Measurements from ENCODE around the genes SERTM1, ALG5 and FREM2.

DNA sequence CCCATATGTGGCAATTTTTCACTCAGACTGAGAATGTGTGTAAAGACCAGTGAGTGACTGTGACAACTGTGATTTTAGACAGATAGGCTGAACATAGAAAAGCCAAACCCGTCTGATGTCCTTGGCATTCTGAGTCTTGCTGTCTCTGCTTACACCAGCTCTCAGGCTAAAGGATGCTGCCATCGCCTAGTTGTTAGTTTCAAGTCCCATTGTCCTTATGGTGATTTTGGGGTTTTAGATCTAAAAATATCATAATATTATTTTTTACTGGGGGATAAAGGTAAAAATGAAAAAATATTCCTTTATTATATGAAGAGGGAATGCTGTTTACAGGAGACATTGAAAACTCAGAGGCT lies 492.7 kb downstream of the RFC3 start:
- PRO-cap, 3 experiments: peak in 3 of 3 experiments; most common minus-strand start position 163 of the sequence (in 3)
- RAMPAGE, long total RNA, 2 experiments: no peak in any of the 2 experiments
- RRBS: no CpG with 5 or more reads among the region's 2 CpGs

DNA sequence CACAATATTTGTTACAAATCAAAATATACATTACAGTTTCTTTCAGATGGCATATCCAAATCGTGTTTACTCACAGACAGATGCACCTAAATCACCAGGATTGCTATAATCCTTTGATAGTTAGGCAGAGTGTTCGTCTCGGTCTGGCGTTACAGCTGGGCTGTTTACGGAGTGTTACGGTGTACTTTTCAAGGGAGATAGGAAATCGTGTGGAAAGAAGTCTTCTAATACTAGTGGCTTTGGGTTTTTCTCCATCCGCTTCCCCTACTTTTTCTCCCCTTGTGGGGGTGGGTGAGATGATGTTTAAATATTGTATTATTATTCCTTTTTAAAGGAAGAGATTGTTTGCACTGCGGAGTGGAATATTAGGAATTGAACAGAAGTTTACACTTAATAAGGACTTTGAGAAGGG lies 1.9 kb downstream of the MAB21L1 start:
- PRO-cap, 3 experiments: no peak in any of the 3 experiments
- RAMPAGE, long total RNA, 2 experiments: no peak in any of the 2 experiments
- RRBS: no CpG with 5 or more reads among the region's 9 CpGs

DNA sequence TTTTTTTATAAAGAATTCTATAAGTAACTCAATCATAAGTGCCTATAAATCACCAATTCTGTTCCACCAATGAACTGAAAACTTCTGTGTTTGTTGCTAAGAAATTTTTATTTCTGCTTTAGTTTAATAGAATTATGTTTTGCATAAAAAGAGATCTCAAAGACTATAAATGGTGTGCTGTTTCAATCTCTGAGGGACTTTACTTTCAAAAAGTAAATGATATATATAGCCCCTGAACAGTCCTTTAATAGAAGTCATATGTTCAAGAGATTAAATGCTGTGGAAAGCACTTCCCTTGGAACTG lies 283.0 kb downstream of the DCLK1 start:
- PRO-cap, 3 experiments: no peak in any of the 3 experiments
- RAMPAGE, long total RNA, 2 experiments: no peak in any of the 2 experiments

DNA sequence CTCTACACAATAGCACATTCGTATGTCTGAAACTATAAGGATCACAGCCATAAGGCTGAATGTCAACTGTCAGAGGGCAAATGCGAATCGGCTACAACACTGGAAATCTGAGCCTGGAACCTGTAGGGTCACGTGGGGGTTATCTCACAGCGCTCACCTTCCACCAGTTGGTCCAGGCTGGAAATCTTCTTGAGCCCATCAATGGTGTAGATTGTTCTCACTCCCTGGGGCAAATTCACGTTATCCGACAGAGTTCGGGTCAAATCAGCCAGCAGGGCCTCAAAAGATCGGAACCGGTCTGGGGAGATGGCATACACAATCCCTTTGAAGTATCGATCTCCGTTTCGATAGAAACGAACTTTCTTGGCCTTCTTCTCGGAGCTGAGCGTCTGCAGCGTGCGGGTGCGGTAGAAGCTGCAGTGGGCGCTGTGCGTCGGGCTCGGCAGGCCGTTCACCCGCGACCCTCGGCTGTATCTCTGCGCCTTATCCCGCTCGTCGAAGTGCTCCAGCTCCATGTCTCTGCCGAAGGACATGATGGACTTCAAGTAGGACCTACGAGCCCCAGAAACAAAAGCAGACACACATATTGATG lies 5.5 kb downstream of the DCLK1 start:
- PRO-cap, 3 experiments: no peak in any of the 3 experiments
- RAMPAGE, long total RNA, 2 experiments: start-site peak on the minus strand in 1 of 2 experiments, centred at position 409 of the sequence, 7 reads per replicate
- RRBS: no CpG with 5 or more reads among the region's 33 CpGs

- PRO-cap, 3 experiments: no peak in any of the 3 experiments
- RAMPAGE, long total RNA, 2 experiments: no peak in any of the 2 experiments
- RRBS: under 1% methylated on average over 14 of the region's 67 CpGs
Measured at GRCh38 chr13:36130403-36131225, 568 bp downstream of the DCLK1 start.

DNA sequence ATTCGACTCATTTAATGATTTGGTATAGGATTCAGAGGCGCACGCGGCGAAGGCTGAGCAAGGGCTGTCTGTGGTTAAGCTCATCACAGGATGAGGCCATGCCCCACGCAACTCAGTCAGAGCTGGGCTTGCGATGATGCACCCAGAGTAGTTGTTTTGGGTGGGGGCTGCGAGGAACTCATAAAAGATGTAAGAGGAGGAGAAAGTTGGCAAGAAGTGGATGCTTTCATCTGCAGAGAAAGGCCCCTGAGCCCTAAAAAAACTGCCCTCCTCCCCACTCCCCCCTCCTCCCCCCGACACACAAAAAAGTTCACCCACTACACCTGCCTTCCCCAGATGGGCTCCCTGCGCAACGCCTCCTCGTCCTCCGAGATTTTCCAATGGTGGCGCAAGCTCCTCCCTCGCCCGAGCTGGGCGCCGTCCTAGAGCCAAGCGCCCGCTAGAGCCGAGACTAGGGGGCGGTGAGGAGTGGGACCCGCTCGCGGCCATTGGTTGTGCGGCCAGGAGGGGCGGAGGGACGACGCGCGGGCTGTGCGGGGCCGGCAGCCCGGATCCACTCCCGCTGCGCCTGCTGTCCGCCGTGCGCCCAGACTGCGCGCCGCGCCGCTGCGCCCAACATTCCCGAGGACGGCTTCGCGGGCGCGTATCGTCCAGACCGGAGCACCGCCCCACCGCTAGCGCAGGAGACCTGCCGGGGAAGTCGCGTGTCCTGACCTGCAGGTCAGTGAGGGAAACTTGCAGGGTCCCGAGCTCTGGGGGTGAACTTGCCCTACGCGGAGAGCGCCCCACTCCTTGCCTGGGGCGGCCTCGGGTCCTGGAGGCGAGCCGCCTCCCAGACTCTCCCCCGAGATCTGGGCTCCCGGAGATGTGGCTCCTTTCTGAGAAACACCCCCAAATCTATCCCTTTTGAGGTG lies at the start of gene SERTM1:
SERTM1 (plus strand) TSS at position 556 of the 914 bp plus-strand sequence.
- PRO-cap, 3 experiments: peak in 1 of 3 experiments; most common plus-strand start position 556 of the sequence (in 1)
- RAMPAGE, long total RNA, 2 experiments: no peak in any of the 2 experiments
- RRBS: 2% methylated on average over 17 of the region's 69 CpGs

DNA sequence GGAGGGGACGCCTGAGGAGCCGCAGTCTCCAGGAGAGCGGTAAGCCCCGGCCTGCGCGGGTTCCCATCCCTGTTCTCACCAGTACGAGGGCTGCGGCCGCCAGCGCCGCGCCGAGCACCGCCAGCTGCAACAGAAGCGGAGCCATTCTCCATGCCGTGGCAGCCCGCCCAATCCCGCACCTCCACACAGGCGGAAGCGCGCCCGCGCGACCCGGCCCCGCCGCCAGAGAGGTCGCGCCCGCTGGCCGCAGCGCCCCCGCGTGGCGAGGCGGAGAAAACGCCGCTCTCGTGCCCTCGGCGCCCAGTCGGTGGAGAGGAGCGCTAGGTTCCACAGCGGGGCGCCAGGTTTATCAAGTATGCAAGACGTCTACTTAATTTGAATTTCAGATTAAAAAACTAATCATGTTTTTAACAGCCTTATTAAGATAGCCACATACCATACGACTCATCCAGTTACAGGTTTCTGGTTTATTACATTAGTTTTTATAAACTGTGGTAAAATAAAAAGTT lies at the start of gene ALG5:
ALG5 (minus strand) TSS at position 185 of the 509 bp plus-strand sequence.
- PRO-cap, 3 experiments: peak in 3 of 3 experiments; most common plus-strand start position 303 of the sequence (in 3); most common minus-strand start position 172 of the sequence (in 3)
- RAMPAGE, long total RNA, 2 experiments: start-site peak on the minus strand in 2 of 2 experiments, centred at positions 173 to 191 of the sequence, 572 to 889 reads per replicate
- RRBS: no CpG with 5 or more reads among the region's 47 CpGs

- PRO-cap, 3 experiments: peak in 1 of 3 experiments; most common plus-strand start chr13:37058671 (in 1)
- RAMPAGE, long total RNA, 2 experiments: no peak in any of the 2 experiments
- RRBS: no CpG with 5 or more reads among the region's 2 CpGs
Measured at GRCh38 chr13:37058526-37058805, 1.0 kb downstream of the SUPT20H start.

DNA sequence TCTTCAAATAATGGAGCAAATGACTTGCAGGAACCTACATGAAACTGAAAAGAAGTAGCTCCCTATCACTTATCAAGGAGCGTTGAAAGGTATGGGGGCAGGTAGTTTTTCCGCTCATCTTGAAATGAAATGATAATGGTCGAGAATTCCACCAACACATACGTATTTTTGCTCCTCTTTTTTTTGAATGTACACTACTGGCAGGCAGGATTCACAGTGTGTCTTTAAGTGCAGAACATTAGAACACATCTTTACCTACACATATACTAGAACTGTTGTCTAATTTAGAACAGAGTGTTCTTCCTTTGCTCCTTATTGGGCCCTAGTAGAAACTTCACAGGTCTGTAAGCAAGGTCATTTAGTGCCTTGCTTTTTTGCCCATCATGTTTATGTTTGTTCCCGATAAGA lies 8.1 kb downstream of the CSNK1A1L start:
- PRO-cap, 3 experiments: no peak in any of the 3 experiments
- RAMPAGE, long total RNA, 2 experiments: no peak in any of the 2 experiments
- RRBS: no CpG with 5 or more reads among the region's 5 CpGs

DNA sequence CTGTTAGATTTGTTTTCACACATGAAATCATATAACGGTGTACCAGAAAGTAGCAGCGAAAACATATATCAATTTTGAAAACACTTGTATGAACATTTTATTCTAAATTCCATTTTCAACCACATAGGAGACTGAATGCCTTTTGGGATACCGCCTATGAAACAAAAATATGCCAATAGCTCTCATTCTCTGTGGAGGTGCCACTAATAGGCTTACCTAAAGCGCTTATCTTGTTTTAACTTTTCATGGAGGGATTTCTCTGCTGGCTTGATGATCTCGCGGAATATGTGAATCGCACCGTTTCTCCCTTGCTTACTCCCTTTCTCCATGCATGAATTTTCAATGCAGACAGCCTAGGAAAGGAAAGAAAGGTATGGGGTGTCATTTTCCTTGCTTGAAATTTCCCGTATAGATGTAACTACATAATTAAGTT lies 18.2 kb downstream of the POSTN start:
- PRO-cap, 3 experiments: no peak in any of the 3 experiments
- RAMPAGE, long total RNA, 2 experiments: no peak in any of the 2 experiments
- RRBS: no CpG with 5 or more reads among the region's 9 CpGs

DNA sequence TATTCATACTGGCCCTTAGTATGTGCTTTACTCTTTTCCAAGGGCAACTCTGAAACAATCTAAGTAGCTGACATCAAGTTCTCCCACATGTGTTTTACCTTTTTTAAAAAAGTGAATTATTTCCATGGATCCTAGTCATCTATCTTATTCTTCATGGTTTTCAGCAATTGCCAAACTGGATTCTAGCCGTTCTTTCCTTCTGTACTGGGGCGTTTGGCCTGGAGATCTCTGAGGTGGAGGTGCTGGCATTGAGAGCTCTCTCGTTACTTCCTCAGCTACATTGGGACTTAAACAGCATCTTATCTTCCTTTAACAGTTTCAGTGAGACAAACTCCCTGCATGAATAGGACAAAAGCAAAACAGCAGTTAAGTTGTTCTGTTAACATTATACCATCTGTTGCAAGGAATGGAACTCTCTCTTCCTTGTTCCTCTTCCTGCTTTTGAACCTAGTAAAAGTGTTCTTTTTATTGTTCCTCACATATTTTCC lies 202.8 kb upstream of the UFM1 start:
- PRO-cap, 3 experiments: no peak in any of the 3 experiments
- RAMPAGE, long total RNA, 2 experiments: no peak in any of the 2 experiments
- RRBS: no CpG with 5 or more reads among the region's 3 CpGs

DNA sequence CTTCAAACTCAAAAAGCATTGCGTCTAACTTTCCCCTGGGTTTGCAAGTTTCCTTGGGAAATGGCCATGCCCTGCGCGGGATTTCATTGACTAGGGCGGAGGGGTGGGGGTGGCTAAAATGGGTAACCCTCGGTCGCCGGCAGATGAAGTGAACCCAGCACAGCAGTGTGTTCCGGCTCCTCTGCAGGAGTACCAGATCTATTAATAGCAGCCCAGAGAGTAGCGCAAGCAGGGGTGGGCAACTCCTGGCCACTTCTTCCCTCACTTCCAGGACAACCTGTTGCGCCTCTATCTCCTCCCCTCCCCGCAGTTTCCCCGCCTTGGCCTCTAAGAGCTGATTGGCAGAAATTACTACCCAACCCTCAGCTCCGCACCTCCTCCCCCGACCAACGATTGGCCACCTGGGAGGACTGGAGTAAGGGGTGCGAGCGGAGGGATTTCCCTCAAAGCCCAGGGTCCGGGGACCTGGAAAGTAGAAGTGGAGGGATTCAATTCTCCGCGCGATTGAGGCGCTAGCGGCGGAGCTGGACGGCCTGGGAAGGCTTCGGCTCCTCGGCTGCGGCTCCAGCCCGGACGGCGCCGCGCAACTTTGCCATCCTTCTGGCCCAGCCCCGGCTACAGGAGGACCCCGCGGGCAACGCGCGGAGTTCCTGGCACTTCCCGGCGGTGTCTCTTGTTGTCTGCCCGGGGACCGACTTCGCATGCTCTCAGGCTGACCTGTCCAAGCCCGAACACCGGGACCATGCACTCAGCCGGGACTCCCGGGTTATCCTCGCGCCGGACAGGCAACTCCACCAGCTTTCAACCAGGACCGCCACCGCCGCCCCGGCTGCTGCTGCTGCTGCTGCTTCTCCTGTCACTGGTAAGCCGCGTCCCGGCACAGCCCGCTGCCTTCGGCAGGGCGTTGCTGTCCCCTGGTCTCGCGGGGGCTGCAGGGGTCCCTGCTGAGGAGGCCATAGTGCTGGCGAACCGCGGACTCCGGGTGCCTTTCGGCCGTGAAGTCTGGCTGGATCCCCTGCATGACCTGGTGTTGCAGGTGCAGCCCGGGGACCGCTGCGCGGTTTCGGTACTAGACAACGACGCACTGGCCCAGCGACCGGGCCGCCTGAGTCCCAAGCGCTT lies at the start of gene FREM2:
FREM2 (plus strand) TSS at position 475 of the 1,122 bp plus-strand sequence.
- PRO-cap, 3 experiments: peak in 3 of 3 experiments; most common plus-strand start position 575 of the sequence (in 3); most common minus-strand start position 306 of the sequence (in 1)
- RAMPAGE, long total RNA, 2 experiments: start-site peak on the minus strand in 1 of 2 experiments, centred at position 287 of the sequence, 5 reads per replicate
- RRBS: 2% methylated on average over 50 of the region's 80 CpGs

- PRO-cap, 3 experiments: peak in 1 of 3 experiments; most common minus-strand start chr13:38846746 (in 1)
- RAMPAGE, long total RNA, 2 experiments: no peak in any of the 2 experiments
- RRBS: no CpG with 5 or more reads among the region's 4 CpGs
Measured at GRCh38 chr13:38846636-38847036, 144.0 kb downstream of the STOML3 start.

DNA sequence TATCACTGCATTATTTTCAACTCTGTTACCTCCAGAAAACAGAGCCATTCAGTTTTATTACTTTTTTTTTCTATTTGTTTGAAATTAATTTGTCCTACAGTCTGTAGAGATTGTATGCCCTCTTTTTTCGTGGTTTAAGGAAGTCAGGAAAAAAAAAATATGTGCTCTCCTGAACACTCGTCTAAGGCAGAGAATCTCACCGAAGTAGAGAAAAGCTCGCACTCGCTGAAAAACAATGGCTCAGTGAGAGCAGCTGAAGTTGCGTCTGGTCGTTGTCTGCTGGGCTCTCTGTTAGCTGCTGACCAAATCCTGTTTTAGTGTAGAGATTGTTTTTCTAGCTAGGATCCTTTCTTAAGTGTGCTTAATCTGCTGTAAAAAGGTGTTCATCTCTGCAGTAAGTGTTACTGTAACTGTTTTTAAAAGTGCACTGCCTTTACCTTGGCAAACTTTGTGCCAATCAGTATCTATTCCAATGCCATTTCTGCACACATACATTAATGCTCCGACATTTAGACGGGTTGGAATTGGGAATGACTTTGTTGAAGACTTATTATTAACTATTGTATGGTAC lies 38.6 kb downstream of the STOML3 start:
- PRO-cap, 3 experiments: no peak in any of the 3 experiments
- RAMPAGE, long total RNA, 2 experiments: no peak in any of the 2 experiments
- RRBS: no CpG with 5 or more reads among the region's 9 CpGs

DNA sequence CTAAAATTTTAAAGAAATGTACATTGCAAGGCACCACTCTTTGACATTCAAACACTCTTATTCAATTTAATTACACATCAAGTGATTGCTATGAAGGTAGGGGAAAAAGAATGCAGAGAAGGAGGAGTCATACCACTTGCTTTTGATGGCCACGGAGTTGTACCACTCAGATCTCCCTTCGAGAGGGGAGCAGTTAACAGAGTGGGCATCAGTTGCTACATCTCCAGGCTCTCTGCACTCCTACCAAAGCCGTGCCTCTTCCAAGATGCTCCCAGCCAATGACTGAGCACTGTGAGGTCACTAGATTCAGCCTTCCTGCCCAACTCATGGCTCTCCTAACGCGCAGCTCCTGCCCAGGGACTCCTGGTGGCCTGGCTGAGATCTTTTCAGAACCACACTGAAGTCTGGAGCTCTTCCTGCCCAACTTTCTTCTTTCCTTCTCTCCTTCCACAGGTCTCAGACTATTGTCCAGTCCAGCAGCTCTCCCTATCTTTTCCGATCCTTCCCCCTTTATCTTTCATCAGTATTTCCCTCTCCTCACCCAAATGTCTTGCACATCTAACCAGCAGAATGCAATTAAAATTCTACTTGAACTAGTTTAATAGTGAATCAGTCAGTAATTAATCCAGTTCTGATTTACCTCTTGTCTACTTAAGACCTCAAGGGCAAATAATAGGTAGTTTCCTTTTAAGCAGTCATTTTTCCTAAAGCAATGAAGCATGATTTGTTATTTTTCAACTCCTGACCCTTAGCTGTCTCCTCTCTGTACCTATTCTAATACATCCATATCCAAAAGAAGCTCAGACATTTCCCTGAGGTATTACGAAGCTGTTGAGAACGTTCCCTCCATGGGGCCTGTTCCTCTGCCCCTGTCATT lies 66.6 kb downstream of the LHFPL6 start:
- PRO-cap, 3 experiments: no peak in any of the 3 experiments
- RAMPAGE, long total RNA, 2 experiments: no peak in any of the 2 experiments
- RRBS: no CpG with 5 or more reads among the region's 8 CpGs

DNA sequence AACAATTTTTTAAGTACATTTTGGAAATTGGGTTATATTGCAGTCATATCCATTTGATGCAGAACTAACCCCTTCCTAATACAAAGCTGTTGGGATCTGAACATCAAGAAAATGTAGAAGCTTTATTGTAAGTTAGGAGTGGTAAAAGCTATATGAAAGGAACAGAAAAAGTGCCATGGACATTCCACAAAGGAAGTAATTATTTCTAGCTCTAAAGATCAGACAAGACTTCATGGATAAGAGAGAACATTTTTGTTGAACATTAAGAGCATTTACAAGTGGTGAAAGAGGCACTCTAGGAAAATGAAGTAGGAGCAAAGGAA lies 93.9 kb downstream of the COG6 start:
- PRO-cap, 3 experiments: peak in 1 of 3 experiments; most common minus-strand start position 197 of the sequence (in 1)
- RAMPAGE, long total RNA, 2 experiments: no peak in any of the 2 experiments

- PRO-cap, 3 experiments: no peak in any of the 3 experiments
- RAMPAGE, long total RNA, 2 experiments: no peak in any of the 2 experiments
- RRBS: no CpG with 5 or more reads among the region's 2 CpGs
Measured at GRCh38 chr13:39913886-39914373, 258.5 kb downstream of the COG6 start.

GRCh38 chr13:40101580-40102501 lies 446.4 kb downstream of the COG6 start:
- PRO-cap, 3 experiments: no peak in any of the 3 experiments
- RAMPAGE, long total RNA, 2 experiments: no peak in any of the 2 experiments
- RRBS: no CpG with 5 or more reads among the region's 4 CpGs

DNA sequence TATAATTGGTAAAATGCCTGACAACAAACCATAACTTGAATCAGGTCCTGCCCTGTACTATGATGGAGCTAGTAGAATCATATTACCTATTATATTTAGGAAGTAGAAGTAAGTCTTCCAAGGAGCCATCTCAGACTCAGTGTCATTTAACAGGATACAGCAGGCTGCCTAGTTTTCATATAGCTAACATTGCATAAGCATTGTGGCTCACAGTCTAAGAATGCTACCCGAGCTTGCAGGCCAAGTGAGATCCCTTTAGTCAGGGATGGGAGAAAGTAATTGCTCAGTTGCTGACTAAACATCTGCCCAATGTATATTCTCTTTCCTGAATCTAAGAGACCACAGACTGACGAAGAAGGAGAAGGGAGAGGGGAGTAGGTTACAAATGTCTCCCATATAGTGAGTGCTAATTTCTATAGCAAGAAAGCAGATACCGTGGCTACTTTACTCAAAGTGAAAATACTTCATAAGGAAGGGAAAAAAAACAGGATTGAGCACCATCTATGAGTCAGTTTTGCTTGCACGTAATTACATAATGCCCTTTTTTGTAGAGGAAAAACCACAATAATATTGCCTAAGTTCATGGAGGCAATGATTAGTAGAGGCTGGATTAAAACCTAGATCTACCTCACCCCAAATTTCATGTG lies 453.9 kb downstream of the COG6 start:
- PRO-cap, 3 experiments: no peak in any of the 3 experiments
- RAMPAGE, long total RNA, 2 experiments: no peak in any of the 2 experiments
- RRBS: no CpG with 5 or more reads among the region's 4 CpGs

DNA sequence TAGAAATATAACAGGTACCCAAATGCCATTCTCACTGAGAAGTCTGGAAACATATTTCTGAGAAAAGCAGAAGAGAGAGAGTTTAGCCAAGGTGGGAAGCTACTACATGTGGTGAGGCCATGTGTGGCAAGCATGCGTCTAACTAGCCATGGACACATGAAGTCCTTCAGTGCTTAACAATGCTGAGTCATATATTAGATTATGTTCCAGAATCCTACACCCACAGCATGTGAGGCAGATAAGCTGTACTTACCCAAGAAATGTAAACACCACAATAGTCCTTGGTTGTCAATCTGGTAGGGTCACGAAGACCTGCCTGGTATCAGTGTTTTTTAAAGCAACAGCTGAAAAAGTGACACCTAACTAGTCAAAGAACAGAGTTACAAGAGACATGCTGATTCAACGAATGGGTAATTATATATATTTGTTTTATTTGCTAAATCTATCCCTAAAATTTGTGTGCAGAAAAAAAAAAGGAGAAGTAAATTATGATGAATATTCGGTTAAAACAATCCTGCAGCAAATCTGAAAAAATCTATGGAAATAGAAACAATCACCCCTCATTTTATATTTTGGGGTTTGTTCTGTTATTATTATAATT lies 484.9 kb downstream of the FOXO1 start:
- PRO-cap, 3 experiments: no peak in any of the 3 experiments
- RAMPAGE, long total RNA, 2 experiments: no peak in any of the 2 experiments
- RRBS: no CpG with 5 or more reads among the region's 4 CpGs

Measured in testis (tissue), 5 donors.